Measurements from ENCODE around the genes SERPINF1, SGSM2 and CCDC92B.

DNA sequence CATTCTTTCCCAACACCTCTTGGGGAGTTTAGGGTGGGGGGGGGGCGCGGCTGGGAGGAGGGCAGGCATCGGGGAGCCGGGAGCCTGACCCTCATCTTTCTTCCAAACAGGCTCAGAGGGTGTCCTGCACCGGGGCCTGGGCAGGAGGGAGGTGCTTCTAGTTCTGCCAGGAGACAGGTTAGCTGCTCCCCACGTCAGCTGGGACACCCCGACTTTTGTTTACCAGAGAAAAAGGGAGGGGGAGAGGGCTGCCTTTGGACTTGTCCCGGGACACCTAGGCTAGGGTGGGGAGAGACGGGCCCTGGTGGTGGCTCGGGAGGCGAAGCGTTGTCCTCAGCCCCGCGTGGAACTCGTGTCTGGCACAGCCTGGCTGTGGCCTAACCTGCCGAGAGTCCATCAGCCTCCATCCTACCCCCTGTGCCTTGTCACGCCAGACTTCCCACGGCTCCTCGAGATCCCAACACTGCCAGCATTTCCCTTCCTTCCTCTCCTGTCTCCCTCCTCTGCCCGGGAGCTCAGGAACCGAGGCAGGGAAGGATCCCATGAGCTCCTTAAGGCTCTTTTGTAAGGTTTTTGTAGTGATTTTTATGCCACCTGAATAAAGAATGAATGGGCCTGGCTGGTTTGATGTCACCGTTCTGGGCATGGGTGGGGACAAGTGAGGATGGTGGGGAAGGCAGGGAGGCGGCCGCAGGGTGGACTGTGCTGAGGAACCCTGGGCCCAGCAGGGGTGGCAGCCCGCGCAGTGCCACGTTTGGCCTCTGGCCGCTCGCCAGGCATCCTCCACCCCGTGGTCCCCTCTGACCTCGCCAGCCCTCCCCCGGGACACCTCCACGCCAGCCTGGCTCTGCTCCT, 7.0 kb upstream of the SERPINF1 start:
- PRO-cap, result no peak

DNA sequence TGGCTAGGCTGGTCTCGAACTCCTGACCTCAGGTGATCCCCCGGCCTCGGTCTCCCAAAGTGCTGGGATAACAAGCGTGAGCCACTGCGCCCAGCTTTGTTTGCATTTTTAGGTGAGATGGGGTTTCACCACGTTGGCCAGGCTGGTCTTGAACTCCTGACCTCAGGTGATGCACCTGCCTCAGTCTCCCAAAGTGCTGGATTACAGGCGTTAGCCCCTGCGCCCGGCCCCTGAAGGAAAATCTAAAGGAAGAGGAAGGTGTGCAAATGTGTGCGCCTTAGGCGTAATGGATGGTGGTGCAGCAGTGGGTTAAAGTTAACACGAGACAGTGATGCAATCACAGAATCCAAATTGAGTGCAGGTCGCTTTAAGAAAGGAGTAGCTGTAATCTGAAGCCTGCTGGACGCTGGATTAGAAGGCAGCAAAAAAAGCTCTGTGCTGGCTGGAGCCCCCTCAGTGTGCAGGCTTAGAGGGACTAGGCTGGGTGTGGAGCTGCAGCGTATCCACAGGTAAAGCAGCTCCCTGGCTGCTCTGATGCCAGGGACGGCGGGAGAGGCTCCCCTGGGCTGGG, at the start of gene SERPINF1:
SERPINF1 (plus strand) TSS at position 456 of the 571 bp plus-strand sequence.
- PRO-cap, result unidirectional peak, plus-strand start at position 456 of the sequence

- PRO-cap, result bidirectional peak, plus-strand start at chr17:1783641, minus-strand start at chr17:1783531; bidirectional peak, plus-strand start at chr17:1784015, minus-strand start at chr17:1783927
Measured at GRCh38 chr17:1783185-1784316, 21.7 kb downstream of the SERPINF1 start.

DNA sequence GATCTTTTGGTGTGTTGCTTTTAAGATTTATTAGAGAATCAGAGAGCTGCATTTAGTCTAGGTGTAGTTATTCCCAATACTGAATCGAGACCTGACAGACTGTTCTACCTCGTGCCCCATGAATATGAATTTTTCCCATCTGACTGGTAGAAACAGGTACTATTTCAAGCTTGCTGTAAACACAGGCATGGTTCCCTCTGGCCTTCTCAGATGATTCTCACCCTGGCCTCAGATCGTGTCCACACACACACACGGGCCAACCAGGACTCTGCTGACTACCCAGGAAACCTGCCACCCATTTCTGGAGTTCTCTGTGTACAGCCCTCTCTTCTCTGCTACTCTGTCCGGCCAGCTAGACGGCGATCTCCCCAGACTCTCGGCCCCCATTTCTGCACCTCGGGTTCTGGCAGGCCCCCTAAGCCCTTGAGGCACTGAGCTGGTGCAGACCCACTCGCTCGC, 31.1 kb downstream of the RPA1 start:
- PRO-cap, result no peak

DNA sequence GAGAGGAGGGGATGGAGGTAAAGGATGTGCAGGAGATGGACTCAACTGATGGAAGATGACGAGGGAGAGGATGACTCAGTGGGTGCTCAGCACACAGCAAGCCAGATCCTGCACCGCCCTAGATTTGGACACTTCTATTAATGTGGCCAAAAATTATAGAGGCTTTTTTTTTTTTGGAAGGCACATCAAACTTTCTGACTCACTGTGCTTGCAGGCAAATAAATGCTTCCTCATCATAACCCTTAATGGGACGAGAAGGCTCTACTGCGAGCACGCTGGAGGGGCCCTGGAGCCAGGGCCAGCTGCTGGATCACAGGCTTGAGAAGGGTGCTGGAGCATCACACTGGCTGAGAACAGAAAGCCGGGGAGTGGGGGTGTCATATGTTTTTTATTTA, 36.0 kb downstream of the RTN4RL1 start:
- PRO-cap, result no peak

- PRO-cap, result bidirectional peak, plus-strand start at chr17:2030772, minus-strand start at chr17:2030663
Measured at GRCh38 chr17:2030467-2031057, 609 bp downstream of the DPH1 start.

DNA sequence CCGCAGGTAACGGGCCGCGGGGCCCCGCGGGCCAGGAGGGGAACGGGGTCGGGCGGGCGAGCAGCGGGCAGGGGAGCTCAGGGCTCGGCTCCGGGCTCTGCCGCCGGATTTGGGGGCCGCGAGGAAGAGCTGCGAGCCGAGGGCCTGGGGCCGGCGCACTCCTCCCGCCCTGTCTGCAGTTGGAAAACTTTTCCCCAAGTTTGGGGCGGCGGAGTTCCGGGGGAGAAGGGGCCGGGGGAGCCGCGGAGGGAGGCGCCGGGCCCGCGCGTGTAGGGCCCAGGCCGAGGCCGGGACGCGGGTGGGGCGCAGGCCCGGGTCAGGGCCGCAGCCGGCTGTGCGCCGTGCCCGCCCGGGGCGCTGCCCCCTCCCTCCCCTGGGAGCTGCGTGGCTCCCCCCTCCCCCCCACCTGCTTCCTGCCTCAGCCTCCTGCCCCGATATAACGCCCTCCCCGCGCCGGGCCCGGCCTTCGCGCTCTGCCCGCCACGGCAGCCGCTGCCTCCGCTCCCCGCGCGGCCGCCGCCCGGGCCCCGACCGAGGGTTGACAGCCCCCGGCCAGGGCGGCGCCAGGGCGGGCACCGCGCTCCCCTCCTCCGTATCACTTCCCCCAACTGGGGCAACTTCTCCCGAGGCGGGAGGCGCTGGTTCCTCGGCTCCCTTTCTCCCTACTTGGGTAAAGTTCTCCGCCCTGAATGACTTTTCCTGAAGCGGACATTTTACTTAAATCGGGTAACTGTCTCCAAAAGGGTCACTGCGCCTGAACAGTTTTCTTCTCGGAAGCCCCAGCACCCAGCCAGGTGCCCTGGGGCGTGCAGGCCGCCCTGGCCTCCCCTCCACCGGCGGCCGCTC, 941 bp downstream of the HIC1 start:
- PRO-cap, result bidirectional peak, plus-strand start at position 465 of the sequence, minus-strand start at position 175 of the sequence

DNA sequence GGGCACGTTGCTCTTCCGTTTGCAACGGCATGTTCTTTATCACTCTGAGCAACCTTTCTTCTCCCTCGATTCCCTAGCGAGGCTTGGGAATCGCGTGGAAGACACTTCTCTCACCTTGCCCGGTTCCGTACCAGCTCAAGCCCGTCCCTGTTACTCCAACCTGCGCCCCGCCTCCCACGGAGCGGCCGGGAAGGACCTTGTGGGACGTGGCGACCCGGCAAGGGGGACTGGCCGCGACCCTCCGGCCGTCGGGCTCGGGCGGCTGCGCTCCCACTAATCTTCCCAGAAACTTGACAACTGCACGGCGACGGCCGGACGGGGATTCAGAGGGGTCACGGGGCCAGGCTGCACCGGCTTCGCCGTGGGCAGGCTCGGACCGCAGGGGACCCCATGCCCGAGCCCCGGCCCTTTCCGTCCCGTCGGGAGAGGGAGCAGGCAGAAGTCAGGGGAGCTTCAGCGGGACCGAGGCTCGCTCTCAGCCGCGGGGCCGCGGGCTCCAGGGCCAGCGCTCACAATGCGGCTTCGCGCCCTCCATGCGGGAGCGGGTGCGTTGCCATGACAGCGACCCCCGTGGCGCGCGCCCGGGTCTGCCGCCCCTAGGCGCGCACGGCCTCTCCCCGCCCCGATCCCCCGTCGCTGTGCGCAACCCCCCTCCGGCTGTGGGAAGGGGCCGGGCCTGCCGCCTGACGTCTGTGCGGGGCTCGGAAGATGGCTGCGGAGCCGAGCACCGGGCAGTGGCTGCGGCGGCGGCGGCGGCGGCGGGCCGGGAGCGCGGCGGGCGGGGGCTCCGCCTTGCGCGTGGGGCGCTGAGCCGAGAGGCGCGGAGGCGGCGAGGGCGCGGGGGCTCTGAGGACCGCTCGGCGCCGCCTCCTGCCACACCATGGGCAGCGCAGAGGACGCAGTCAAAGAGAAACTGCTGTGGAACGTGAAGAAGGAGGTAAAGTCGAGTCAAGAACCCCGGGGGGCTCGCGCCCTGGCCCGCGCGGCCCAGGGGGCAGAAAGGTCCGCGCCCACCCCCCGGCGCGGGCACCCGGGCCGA, at the start of gene SGSM2:
SGSM2 (plus strand) TSS at position 693 of the 1,039 bp plus-strand sequence.
- PRO-cap, result bidirectional peak, plus-strand start at position 707 of the sequence, minus-strand start at position 589 of the sequence

- PRO-cap, result no peak
Measured at GRCh38 chr17:2374827-2375338, 26.0 kb downstream of the MNT start.

- PRO-cap, result no peak
Measured at GRCh38 chr17:2435787-2436320, 35.0 kb upstream of the MNT start.

GRCh38 chr17:2453227-2453636, 52.4 kb upstream of the MNT start:
- PRO-cap, result no peak

- PRO-cap, result no peak
Measured at GRCh38 chr17:2564698-2565092, 28.8 kb upstream of the PAFAH1B1 start.

GRCh38 chr17:2595498-2596219, 2.2 kb downstream of the PAFAH1B1 start:
- PRO-cap, result no peak

DNA sequence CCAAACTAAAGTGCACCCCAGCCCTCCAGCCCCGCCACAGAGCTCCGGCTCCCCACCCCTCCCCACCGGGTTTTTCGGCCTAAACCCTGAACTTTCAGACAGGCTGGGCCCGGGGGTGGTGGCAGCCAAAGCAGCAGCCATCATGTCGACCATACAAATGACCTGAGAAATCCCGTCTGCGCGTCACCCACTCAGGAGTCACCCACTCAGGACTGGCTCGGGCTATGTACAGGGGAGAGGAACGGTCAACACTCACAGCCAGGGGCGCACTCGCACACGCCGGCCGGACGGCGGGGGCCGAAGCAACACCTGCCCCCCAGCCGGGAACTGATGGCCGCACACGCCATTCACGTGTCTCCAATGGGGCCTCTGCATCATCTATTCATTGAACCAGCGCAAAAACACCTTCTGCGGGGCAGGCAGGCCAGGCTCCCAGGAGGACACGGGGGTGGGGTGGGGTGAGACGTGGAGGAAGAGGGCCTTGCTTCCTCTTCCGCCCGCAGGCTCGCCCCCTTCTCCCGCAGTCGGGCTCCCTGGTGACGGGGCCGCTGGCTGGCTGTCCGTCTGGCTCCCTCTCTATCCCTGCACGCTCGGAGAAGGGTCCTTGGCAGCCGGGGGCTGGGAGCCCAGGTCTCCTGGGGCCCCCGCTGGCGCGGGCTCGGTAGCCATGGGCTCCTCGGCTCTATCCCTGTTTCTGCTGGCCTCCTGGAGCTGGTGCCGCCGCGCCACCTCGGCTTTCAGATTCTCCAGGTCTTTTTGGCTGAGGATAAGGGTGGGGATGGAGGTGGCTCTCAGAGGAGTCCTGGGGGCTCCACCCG, 21.3 kb downstream of the CLUH start:
- PRO-cap, result no peak

- PRO-cap, result no peak
Measured at GRCh38 chr17:2708161-2708669, 3.3 kb downstream of the CLUH start.

DNA sequence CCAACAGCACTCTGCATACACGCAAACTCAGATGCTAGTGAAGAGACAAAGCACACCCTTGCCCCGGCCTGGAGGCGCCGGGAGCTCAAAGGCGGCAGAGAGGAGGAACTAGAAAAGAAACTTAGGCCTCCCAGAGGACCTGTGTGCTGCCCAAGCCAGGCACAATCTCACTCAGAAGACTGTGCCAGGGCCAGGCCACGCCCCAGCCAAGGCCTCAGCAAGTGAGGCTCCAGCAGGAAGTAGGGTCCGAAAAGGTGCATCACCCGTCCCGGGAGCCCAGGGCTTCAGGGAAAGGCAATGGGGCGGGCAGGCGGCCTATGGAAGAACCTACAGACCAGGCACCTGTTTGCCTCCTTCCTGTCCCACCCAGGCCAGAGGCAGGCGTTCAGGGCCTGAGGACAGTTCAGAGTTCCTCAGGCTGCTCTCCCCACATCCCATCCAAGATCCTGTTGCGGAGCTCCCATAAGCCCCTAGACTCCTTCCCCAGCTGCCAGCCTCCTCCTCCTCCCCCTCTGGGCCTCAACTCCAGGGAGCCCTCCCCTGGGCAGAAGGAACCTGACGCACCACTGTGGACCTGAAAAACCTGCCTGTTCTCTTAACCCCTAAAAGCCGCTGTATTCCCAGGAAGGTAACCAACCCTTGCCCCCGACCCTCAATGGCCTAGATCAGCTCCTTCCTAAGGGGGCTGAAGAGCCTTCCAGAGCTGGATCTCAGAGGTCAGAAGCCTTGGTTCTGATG, 2.4 kb downstream of the CLUH start:
- PRO-cap, result unidirectional peak, plus-strand start at position 287 of the sequence

DNA sequence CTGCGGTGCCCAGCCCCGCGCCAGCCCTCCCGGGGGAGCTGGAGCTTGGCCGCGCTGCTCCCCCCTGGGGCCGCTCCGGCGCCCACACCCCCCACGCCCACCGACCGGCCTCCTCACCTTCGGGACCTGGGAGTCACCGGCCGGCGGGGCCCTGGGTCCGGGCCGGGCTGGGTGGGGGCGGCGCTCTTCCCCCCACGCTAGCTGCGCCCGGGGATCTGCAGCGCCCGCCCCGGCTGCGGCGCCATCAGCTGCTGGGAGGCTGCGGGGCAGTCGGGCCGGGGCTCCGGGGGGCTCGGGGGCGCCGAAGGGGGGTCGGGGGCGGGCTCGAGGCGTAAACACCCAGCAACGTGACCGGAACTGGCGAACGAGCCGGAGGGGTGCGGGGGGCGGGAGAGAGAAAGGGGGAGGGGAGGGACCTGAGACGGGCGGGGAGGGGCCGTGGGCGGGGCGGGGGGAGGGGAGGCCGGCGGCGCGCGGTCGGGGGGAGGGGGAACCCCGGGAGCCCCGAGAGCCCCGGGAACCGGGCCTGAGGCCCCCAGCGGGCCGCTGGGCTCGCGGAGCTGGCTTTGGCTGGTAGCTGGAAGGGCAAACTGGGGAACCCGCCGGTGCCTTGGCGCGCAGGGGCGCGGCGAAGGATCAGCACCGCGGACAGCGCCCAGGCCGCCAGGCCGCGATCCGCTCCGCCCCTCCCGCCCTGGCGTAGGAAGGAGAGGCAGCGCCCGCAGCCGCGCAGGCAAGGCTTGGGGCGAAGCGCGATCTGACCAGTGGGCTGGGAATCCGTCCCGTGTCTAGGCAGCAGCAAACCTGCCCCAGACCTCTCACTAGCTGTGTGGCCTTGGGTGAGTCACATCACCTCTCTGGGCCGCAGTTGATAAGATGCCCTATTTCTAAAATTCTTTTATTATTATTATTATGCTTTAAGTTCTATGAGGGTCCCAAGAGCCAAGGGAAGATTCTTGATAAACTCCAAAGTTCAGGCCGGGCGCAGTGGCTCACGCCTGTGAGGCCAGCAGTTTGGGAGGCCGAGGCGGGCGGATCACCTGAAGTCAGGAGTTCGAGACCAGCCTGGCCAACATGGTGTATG, at the start of gene CCDC92B:
CCDC92B (minus strand) TSS at position 359 of the 1,084 bp plus-strand sequence.
- PRO-cap, result no peak

GRCh38 chr17:2854327-2854743, 58.1 kb downstream of the RAP1GAP2 start:
- PRO-cap, result no peak

DNA sequence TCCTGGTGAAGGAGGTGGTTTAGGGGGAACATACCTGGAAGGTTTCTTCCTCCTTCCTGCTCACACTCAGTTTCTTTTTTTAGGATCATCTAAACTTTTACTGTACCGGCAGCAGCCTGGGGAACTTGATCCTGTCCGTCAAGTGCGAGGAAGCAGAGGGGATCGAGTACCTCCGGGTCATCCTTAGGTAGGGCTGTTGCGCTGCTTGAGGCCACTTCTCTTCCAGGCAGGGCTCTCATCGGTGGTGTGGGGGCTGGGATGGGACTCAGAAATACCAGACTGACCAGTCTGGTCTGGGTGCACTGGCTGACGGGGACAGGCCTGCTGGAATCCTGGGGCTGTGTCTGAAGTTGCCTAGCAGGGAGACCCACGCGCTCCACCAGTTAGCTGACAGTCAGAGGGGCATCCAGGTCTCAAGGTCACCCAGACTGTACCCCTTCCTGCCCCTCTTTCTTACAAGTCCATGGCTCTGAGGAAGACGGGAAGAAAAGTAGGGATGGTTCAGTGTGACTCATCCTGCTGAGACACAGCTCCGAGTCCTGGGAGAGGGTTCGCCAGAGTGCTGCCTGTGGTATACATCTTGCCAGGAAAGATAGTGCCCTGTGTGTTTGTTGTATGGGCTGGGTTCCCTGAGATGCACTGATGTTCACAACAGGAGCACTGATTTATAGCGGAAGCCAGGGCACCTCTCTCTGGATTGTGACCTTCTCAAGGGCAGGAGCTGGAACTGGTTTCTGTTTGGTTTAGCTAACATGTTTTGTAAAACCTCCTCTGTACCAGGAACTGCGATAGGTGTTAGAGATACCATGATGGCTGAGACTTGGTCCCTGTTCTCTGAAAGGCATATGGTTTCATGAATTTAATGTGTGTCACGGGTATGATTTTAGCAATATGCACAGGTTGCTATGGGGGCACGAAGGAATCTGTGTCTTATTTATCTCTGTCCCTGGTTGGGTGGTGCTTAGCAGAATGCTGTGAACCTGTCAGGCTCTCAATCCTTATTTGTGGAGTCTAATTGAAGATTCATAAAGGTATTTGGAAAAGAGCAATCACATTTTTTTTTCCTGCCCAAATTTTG, 97.6 kb downstream of the OR1D5 start:
- PRO-cap, result no peak

GRCh38 chr17:3029474-3029838, 34.0 kb downstream of the OR1D5 start:
- PRO-cap, result no peak

Measured in vermiform appendix (tissue), 1 donor.